Iris pigment epithelial cell (primary cell): Measurements from ENCODE around the gene NIBAN2.

- RRBS: 8% methylated on average over 14 of the region's 42 CpGs
Observed at GRCh38 chr9:126482237-126482943, 131.3 kb upstream of the LMX1B start.

GRCh38 chr9:126615276-126615830 is 1.6 kb downstream of the LMX1B start:
- RRBS: 4% methylated on average over 18 of the region's 62 CpGs

- RRBS: no CpG with 5 or more reads among the region's 32 CpGs
Observed at GRCh38 chr9:126705119-126705657, 91.5 kb downstream of the LMX1B start.

GRCh38 chr9:126708292-126708649 is 94.5 kb downstream of the LMX1B start:
- RRBS: no CpG with 5 or more reads among the region's 2 CpGs

DNA sequence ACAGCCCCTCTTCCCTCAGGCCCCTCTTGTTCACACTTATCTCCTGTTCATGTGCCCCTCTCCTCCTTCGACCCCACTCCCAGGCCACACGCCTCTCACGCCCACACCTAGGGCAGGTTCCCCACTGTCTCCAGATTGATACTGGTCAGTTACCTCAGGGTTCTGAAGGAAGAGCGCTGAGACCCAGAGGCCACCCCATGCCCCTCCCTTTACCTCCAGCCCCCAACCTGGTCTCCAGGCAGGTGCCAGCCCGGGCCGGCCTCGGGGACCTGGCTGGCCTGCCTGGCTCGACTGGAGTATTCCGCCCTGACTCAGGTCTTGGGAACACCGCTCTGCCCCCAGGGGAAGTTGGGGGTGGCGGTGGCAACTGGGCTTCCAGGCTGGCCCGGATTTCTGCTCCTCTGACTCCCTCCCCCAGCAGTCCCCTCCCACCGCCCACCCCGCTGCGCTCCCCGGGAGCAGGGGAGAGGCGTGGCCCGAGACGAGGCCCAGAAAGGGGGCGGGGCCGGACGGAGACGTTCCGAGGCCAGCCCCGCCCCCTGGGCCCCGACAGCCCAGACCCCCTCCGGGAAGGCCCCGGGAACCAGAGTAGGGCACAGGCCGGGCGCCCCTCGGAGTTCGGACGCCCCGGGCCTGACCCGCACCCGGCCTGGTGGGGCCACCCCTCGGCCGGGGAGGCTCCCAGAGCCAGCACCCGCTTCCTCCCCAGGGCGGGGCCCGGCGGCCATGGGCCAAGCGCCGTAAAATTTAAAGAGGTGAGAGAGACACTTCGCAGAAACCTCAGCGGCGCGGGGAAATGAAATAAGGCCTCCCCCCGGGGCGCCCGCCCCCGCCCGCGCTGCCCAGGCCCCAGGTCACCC is 82.5 kb upstream of the ZBTB43 start:
- RRBS: 2% methylated on average over 32 of the region's 54 CpGs

DNA sequence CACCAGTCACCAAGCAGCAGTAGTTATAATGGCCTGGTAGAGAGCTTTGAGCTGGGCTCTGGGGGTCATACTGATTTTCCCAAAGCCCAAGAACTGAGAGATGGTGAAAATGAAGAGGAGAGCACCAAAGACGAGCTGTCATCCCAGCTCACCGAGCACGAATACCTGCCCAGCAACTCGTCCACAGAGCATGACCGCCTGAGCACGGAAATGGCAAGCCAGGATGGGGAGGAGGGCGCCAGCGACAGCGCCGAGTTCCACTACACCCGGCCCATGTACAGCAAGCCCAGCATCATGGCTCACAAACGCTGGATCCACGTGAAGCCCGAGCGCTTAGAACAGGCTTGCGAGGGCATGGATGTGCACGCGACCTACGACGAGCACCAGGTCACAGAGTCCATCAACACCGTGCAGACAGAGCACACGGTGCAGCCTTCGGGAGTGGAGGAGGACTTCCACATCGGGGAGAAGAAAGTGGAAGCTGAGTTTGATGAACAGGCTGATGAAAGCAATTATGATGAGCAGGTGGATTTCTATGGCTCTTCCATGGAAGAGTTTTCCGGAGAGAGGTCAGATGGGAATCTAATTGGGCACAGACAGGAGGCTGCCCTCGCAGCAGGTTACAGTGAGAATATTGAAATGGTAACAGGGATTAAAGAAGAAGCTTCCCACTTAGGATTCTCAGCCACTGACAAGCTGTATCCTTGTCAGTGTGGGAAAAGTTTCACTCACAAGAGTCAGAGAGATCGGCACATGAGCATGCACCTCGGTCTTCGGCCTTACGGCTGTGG is 27.3 kb upstream of the ZBTB34 start:
- RRBS: no CpG with 5 or more reads among the region's 30 CpGs

DNA sequence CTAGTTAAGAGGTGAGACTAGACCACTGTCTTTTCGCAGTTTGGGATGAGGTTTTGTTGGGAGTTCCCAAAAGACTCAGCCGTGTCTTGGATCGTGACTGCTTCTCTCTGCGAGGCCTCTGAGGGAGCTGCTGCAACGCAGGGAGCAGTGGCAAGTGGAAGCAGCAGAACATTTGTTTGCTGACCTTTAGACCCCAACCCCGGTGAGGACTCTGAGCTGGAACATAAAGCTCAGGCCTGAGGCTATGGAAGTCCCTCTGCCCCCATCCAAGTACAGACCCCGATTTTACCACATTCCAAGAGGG is 1.6 kb downstream of the RALGPS1 start:
- RRBS: no CpG with 5 or more reads among the region's 7 CpGs

DNA sequence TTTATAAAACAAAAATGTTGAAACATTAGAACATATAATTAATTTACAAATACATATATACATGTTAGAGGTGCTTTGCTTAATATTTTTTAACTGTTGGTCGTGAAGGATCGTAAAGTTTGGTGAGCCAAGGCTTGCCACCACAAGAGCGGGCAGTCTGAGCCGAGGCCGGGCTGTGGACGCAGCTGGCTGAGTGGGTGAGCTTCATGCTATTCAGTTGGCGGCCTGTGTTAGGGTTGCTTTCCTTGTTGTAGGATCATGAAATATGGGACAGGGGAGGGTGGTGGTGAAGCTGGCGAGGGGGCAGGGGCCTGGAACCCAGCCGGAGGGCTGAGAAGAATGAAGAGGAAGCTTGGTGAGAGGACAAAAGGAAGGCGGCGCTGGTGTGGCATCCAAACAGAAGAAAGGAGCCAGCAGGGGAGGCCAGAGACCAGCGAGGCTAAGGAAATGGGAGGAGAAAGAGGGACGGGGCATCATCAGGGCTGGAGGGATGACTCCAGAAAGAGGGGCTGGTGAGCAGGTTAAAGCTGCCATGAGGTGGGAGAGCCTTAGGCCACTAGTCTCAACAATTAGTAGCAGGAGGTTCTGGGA is 18.3 kb downstream of the RALGPS1 start:
- RRBS: no CpG with 5 or more reads among the region's 13 CpGs

- RRBS: no CpG with 5 or more reads among the region's 3 CpGs
Observed at GRCh38 chr9:127099147-127099549, 23.3 kb downstream of the ANGPTL2 start.

GRCh38 chr9:127107786-127108278 is 14.6 kb downstream of the ANGPTL2 start:
- RRBS: no CpG with 5 or more reads among the region's 15 CpGs

GRCh38 chr9:127133576-127134405 is 11.4 kb upstream of the ANGPTL2 start:
- RRBS: 33% methylated on average over 2 of the region's 16 CpGs

GRCh38 chr9:127226271-127226709 is 38.3 kb upstream of the GARNL3 start:
- RRBS: no CpG with 5 or more reads among the region's 7 CpGs

- RRBS: no CpG with 5 or more reads among the region's 9 CpGs
Observed at GRCh38 chr9:127353759-127354428, 43.1 kb upstream of the SLC2A8 start.

GRCh38 chr9:127363003-127363634 is 33.9 kb upstream of the SLC2A8 start:
- RRBS: no CpG with 5 or more reads among the region's 4 CpGs

DNA sequence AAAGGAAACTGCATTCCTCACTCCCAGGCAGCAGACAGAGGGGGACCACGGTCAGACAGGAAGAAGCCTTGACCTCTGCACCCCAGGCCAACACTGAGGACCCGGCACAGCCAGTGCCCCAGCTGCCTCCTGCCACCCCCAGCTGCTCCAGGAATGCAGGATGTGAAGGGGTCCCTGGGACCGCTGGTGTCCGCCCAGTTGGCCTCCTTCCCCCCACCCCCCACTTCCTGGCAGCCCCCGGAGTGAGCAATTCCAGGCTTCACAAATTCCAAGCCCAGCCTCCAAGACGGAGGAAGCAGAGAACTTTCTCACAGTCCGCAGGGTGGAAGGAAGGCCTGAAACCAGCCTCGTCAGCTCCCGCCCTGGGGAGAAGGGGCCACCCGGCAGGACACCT is 47.5 kb downstream of the NIBAN2 start:
- RRBS: no CpG with 5 or more reads among the region's 10 CpGs

DNA sequence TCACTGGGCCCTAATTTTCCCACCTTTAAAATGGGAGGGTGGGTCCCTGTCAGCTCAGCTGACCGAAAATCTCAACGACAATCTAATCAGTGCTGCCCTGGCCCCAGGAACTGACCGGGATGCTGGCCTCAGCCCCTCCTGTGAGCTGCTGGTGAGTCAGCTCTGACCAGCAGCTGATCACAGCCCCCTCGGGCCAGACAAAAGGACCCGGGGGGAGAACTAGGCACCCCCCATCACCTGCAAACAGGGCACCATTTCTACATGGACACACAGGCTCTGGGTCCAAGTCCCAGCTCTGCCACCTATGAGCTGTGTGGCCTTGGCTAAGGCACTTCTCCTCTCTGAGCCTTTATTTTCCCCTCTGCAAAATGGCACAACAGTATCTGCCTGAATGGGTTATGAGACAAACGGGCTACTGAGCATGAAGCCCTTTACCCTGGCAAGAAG is 29.3 kb downstream of the NIBAN2 start:
- RRBS: 2% methylated on average over 3 of the region's 6 CpGs

- RRBS: 2% methylated on average over 51 of the region's 96 CpGs
Observed at GRCh38 chr9:127568499-127569235, at the start of gene NIBAN2. TSS of gene NIBAN2 (minus strand) at chr9:127569073.

GRCh38 chr9:127633908-127634402 is 21.9 kb downstream of the STXBP1 start:
- RRBS: no CpG with 5 or more reads among the region's 8 CpGs

DNA sequence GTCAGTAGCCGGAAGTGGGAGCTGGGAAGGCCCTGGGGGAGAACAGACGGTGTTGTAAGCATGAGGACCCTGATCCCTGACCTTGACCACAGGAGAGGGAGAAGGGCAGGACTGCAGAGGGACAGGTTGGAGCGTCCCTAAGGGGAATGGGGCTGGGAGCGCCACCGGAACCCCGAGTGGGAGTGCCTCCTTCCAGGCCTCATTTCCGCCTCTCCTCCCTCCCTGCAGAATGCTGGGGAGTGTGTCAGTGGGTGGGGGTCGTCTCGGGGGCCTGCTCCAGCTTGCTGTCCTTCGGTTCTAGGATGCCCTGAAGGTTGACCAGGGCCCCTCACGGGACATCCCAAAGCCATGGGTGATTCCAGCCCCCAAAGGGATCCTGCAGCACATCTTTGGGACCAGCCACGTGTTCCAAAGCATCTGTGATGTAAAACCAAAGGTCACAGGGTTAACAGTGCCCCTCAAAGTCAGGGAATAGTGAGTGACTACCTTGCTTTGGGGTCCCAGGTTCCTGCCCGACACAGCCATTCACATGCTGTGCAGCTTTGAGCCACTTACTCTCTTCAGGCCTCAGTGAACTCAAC is 754 bp downstream of the TTC16 start:
- RRBS: no CpG with 5 or more reads among the region's 13 CpGs

DNA sequence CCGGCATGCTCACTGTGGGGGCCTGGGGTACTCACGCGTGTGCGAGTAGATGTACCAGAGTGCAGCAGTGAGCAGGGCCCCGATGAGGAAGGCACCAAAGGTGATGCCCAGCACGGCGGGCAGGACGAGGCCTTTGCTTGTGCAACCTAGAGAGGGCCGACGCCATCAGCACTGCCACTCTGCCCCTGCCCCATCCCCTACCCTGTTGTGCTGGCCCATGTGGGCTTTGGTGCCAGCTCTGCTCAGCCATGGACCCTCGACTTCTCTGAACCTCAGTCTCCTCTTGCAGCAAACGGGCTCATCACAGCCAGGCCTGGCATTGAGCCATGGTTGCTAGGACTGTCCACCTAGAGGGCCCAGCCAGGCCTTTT is 13.2 kb downstream of the FPGS start:
- RRBS: no CpG with 5 or more reads among the region's 12 CpGs